Breast epithelium (tissue), 2 donors: ENCODE measurements around a stretch of chr7.

GRCh38 chr7:151560199-151560669 is 40.5 kb upstream of the RHEB start:
- PRO-cap = no peak
- RAMPAGE, long total RNA, 2 experiments = no peak in any of the 2 experiments

DNA sequence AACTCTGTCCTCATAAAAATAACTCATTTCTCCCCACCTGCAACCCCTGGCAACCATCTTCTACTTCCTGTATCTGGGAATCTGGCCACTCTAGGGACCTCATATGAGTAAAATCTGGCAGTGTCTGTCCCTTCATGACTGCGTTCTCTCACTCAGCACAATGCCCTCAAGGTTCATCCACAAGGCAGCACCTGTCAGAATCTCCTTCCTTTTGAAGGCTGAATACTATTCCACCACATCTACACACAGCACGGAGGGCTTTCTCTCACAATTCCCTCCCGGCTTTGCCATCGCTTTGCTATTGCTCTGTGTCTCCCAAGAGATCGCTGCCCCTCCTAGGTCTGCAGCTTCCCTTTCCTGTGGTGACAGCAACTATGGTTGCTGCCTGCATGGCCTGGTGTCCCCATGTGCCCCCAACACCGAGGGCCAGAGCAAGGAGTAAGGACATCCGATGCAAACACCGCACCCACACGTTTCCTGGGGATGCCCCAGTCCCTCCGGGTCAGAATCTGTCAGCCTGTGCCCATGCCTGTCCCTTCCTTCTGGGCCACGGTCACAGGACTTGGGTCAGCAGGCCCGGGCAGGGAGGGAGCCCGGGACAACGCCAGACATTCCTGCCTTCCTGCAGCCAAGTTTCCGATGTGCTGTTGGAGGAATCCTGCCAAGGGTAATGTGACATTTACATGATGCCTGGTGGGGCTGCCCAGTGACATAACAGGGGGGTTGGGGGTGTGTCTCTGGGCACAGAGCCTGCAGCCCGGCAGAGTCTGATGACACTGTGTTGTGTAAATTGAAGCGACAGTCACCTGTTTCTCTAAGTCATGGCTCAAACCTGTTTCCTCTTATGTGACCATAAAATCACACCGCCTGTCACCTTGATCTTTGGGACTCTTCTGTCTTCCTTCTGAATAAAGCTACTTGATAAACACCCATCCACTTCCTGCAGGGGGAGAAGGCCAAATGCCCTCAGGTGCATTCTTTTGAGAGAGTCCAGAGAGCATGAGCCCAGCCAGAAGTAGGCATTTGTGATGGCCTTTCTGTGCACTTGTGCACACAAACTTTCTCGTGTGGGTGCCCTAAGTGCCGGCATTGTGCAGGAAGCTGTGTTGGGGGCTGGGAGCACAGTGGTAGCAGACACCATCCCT is 175.1 kb upstream of the RHEB start:
- PRO-cap = no peak
- RAMPAGE, long total RNA, 2 experiments = no peak in any of the 2 experiments

DNA sequence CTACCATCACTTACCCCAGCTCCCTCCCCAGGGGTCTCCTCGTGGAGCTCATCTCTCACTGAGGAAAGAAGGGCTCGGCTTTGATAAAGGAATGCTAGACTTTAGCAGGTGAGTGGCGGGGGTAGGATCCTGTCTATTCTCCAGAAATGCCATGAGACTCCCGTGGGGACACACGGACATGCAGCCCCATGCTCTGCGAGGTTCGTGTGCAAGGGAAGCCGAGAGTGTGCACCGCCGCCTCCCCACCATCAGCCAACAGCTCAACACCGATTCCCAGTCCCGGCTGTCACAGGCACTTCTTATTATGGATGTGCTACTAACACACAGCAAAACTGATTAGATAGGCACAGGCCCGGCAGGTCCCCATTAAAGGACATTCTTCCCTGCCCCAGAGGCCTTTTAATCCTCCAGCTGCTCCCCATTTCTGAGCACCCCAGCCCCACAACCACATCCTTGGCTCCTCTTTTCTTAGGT is 154.4 kb downstream of the PRKAG2 start:
- PRO-cap = no peak
- RAMPAGE, long total RNA, 2 experiments = no peak in any of the 2 experiments

DNA sequence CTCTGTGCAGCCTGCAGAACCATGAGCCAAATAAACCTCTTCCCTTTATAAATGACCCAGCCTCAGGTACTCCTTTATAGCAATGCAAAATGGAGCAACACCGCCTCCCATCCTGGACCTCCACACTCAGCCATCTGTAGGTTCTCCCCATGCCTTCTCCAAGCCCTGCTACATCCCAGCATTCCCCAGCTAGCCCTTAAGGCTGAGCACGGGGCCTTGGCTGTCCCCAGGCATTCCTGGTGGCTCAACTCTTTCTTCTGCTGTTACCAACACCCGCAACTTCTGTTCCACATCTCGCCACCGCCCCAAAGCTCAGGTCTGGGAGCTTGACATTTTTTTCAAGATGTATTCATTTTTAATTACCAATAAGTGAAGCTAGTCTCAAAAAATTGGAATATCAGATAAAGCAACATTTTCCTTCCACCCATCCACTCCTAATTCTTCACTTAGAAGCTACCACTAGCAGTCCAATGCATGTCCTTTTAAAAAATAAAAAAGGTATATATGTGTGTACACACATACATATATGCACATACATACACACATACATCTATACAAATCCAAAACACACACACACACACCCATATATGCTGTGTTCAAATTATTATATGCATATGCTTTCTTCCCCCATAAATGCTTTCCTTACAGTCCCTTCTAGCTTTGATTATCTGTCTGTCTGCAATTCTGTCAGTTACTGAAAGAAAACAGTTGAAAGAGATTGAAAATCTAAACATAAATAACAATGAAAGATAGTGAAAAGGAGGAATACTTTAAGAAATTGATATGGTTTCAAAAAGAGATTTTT is 98.3 kb downstream of the PRKAG2 start:
- PRO-cap = no peak
- RAMPAGE, long total RNA, 2 experiments = no peak in any of the 2 experiments

GRCh38 chr7:151818638-151819563 is 58.0 kb downstream of the PRKAG2 start:
- PRO-cap = no peak
- RAMPAGE, long total RNA, 2 experiments = no peak in any of the 2 experiments

DNA sequence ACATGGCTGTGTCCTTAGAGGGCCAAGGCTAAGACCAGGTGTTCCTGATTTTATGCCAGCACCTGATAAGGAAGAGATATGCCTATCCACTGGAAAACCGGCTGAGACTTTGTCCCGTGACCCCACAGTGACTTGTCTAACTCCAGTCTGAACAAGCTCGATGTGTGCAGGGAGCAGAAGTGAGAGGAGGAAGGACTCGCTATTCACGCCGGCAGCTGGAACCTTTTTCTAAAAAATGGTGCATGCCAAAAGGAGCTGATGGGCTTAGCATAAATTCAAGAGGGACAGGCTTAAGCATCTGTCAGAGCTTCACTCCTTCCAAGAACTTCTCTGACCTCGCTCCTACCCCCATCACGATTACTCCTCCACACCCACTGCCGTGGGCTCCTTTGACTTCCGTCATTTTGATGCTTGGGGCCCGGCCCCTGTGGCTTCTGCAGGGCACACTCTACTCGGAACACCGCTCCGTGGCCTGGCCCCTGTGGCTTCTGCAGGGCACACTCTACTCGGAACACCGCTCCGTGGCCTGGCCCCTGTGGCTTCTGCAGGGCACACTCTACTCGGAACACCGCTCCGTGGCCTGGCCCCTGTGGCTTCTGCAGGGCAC is 56.8 kb downstream of the PRKAG2 start:
- PRO-cap = no peak
- RAMPAGE, long total RNA, 2 experiments = no peak in any of the 2 experiments

GRCh38 chr7:151847030-151847710 is 29.7 kb downstream of the PRKAG2 start:
- PRO-cap = no peak
- RAMPAGE, long total RNA, 2 experiments = no peak in any of the 2 experiments

DNA sequence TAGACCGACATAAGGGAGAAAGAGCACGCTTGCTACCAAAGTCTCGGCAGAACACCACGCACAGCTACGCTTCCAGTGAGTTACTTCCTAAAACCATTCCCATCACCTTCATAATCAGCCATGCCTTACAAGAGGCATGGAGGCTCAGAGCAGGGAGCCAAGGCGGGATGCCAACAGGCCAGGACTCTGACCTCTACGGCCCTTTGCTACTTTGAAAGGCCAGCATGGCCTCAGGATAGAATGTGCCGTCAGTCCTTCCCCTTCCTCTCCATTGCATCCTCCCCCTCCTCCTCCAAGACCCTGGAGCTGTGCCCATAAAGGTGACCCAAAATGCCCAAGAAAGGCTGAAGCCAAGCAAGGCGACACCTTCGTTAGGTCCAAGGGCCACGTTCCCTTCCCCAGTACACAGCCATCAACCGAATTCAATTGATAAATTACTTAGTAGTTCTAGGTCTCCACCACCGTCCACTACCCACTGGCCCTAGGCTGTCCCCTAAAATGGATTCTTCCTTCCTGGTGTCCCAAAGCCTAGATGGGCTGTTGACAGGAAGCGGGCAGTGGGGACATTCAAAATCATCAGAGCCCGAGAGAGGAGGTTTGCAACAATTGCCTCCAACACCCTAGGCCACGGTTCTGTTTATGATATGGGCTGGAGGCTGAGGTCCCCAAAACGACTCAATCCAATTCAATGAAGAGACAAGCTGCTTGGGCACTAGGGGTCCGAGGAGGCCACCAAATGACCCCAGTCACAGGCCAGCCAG is 5.5 kb downstream of the PRKAG2 start:
- PRO-cap = no peak
- RAMPAGE, long total RNA, 2 experiments = no peak in any of the 2 experiments

GRCh38 chr7:151894456-151894862 is 17.5 kb upstream of the PRKAG2 start:
- PRO-cap = no peak
- RAMPAGE, long total RNA, 2 experiments = no peak in any of the 2 experiments

DNA sequence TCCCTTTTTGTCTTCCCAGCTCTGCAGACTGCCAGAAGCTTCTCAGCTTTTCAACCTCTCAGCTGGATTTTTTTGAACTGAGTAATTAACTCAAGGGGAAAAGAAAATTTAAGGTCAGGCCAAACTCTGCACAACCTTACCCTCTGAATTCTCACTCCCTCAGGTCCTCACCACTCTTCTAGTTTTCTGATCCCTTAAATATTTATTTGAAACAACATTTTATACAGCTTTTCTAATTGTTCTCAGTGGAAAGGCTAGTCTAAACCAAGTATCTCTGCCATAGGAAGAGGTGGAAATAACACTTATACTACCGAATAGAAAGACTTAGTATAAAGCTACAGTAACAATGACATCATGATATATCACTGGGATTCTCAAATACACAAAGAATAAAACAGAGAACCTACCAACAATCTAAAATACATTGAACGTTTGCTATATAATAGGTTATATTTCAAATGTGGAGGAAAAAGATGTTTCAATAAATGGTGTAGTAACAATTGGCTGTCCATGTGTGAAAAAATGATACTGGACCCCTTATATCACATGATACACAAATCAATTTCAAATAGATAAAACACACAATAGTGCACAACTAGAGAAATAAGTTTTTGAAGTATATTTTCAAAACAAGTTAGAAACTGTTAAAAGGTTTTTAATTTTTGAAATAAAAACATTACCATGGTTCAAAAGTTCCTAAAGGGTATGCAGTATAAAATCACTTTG is 142.9 kb downstream of the KMT2C start:
- PRO-cap = no peak
- RAMPAGE, long total RNA, 2 experiments = no peak in any of the 2 experiments

DNA sequence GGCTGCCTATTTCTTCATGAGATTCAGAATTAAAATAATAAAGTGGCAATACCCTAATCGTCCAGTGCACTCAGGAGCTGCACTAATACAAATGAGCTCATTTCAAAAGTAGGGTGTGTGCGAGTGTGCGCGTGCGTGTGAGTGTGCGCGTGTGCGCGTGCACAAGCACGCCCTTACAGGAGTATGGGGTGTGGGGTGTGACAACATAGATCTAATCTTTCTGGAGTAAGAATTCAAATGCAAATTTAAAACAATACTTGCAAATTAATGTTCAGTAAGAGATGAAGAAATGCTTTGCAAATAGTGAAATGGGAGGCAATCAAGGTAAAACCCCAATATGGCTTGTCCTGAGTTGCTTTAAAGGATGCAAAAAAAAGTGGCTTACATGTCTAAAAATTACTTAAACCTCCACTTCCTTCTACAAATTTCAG is 2.1 kb downstream of the KMT2C start:
- PRO-cap = no peak
- RAMPAGE, long total RNA, 2 experiments = no peak in any of the 2 experiments

- PRO-cap = no peak
- RAMPAGE, long total RNA, 2 experiments = no peak in any of the 2 experiments
Observed at GRCh38 chr7:152459753-152460304, 24.0 kb upstream of the KMT2C start.

DNA sequence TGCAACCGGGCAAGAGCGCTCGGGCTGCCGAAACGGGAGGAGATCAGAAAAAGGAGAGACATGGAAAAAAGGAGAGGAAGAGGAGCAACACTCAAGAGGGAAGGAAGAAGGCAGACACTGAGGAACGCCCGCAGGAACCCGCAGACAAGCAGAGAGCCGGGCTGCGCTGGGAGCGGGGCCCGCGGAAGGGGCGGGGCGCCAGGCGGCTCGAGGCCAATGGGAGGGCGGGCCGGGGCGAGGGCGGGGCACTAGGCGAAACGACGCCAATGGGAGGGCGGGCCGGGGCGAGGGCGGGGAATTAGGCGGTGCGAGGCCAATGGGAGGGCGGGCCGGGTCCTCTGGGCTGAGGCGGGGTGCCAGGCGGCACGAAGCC is 27.7 kb upstream of the KMT2C start:
- PRO-cap = bidirectional peak, plus-strand start outside the sequence, minus-strand start at position 140 of the sequence
- RAMPAGE, long total RNA, 2 experiments = no peak in any of the 2 experiments

- PRO-cap = no peak
- RAMPAGE, long total RNA, 2 experiments = no peak in any of the 2 experiments
Observed at GRCh38 chr7:152759943-152760736, 588 bp downstream of the ACTR3B start.

GRCh38 chr7:152899327-152899863 is 139.8 kb downstream of the ACTR3B start:
- PRO-cap = no peak
- RAMPAGE, long total RNA, 2 experiments = no peak in any of the 2 experiments

- PRO-cap = no peak
- RAMPAGE, long total RNA, 2 experiments = no peak in any of the 2 experiments
Observed at GRCh38 chr7:152924998-152925894, 165.7 kb downstream of the ACTR3B start.

GRCh38 chr7:153404334-153405775 is 645.3 kb downstream of the ACTR3B start:
- PRO-cap = no peak
- RAMPAGE, long total RNA, 2 experiments = no peak in any of the 2 experiments

- PRO-cap = no peak
- RAMPAGE, long total RNA, 2 experiments = no peak in any of the 2 experiments
Observed at GRCh38 chr7:153411831-153412797, 640.1 kb upstream of the DPP6 start.

- PRO-cap = no peak
- RAMPAGE, long total RNA, 2 experiments = no peak in any of the 2 experiments
Observed at GRCh38 chr7:153665409-153665847, 386.8 kb upstream of the DPP6 start.

DNA sequence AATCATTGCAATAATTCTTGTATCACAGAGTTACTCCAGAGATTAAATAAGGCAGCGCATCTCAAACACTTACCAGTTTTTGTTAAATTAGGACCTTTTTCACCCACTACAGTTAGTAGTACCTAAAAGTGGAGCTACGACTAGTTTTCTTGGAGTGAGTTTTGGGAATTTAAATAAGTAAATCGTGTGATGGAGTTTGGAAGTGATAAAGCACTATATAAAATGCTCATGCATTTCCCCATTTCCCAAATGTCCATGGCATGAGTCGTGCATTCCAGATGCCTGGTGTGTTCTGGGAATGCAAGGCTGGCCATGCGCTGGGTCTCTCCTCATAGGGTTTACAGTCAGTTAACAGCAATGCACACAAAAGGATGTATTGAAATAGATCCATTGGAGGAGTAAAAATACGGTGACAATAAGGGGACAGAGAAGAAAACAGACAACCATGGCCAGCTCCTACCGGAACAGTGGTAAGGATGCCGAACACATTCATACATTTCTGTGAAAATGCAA is 149.8 kb downstream of the DPP6 start:
- PRO-cap = no peak
- RAMPAGE, long total RNA, 2 experiments = no peak in any of the 2 experiments